ENCODE measurements around a stretch of chr17.

GRCh38 chr17:78672011-78672470, 94.8 kb upstream of the DNAH17 start:
- PRO-cap: no peak

DNA sequence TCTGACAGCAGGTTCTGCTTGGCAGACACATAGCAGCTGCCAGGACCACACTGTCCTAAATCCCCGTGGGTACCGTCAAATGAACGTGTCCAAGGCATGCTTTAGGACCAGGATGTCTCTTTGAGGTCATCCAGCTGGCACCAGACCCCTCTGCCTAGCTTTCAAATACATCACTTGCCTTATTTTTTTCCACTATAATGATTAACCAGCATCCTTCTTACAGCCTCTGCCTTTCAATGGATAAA, 64.4 kb downstream of the CYTH1 start:
- PRO-cap: no peak

DNA sequence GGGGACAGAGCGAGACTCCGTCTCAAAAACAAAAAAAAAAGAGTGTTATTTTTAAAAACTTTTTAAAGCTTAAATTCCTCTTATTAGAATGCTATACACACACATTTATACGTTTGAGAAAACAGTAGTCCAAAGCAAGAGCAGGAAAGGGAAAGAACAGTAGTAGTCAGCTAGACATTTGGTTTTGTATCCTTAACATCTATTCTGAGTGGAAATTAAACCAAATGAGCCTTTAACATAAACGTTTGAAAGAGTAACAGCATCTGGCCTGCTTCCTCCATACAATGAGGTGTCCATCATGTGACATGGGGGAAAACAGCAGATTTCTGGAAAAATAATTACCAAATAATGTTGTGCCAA, 20.4 kb downstream of the CYTH1 start:
- PRO-cap: no peak

- PRO-cap: no peak
Observed at GRCh38 chr17:78771723-78772574, 10.1 kb downstream of the CYTH1 start.

GRCh38 chr17:78782433-78782969, 428 bp upstream of the CYTH1 start:
- PRO-cap: bidirectional peak, plus-strand start at chr17:78782572, minus-strand start at chr17:78782297

DNA sequence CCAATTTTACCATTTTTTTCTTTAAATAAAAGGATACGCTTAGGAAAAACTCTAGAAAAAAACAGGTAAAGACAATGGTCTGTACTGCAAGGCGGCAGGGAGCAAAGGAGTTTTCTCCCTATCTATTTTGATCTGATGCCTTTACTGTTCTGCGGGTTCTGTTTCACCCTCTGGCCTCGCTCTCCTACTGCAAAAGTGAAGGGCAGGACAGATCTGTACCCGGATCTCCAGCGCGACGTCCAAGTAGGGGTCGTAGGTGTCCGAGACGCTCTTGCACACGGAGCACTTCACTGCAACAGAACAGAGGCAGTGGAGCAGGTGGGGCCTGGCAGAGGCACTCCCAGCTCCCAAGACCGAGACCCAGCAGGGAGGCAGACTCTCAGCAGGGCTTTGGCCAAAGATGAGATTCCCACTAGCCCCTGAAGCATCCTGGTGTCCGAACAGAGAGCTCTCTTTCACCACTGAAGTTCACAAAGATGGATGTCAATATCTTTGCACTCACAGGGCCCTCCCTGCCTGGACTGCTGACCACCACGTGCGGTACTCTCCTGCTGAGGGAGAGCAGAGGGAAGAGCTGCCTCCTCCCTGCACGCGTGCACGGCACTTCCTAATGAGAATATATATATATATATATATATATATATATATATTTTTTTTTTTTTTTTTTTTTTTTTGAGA, 19.7 kb downstream of the USP36 start:
- PRO-cap: no peak

DNA sequence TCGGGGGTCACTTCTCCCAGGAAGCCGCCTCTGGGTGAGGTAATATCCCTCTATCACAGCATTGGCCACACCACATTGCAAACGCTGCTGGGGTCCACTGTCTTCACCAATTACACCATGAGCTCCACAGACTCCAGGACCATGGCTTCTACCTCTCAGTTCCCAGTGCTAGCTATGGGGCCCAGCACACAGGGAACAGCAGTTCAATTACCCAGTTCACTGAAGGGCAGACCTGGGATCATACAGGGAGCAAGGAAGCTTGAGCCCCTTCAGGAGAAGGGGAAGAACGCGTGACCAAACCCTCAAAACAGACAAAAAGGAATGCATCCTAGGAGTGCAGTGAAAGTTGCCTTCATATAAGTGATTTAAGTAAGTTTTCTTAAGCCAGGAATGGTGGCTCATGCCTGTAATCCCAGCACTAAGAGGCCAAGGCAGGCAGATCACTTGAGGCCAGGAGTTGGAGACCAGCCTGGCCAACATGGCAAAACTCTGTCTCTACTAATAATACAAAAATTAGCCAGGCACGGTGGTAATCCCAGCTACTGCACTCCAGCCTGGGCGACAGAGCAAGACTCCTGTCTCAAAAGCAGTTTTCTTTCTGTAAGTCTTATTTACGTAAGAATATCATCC, 14.6 kb downstream of the USP36 start:
- PRO-cap: no peak

DNA sequence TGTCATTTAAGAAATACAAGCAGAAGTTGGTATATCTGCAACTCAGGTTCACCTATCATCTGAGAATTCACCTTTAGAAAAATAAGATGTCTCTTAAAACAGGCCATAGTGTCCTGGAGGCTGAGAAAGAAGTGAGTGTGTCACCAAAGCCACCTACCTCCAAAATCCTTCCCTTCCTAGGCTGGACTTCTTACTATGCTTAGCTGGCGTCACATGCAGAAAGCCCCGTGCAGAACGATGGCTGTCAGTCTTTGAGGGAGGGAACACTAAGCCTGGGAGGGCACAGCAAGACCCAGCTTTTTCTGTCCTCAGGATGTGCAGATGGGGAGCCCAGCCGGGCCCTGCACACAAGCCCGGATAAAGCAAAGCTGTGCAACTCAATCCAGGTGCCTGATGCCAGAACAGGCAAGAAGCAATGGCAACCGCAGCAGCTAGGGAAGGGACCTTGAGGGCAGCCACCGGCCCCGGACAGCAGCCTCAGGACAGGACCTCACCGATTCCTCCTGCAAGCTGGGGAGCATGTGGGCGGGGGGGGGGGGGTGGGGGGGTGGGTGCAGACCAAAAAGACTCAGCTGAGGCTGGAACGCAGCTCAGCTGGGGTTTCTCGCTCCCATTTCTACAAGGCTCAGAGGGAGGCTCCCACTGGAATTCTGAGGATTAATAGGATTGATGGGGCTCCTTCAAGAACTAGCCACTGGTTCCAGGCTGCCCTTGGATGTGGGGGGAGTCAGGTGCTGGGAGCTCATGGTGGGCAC, 14.0 kb upstream of the USP36 start:
- PRO-cap: no peak

- PRO-cap: bidirectional peak, plus-strand start at chr17:78884003, minus-strand start at chr17:78883795
Observed at GRCh38 chr17:78883602-78884249, 19.3 kb downstream of the CEP295NL start.

GRCh38 chr17:78895333-78895671, 7.7 kb downstream of the CEP295NL start:
- PRO-cap: no peak

DNA sequence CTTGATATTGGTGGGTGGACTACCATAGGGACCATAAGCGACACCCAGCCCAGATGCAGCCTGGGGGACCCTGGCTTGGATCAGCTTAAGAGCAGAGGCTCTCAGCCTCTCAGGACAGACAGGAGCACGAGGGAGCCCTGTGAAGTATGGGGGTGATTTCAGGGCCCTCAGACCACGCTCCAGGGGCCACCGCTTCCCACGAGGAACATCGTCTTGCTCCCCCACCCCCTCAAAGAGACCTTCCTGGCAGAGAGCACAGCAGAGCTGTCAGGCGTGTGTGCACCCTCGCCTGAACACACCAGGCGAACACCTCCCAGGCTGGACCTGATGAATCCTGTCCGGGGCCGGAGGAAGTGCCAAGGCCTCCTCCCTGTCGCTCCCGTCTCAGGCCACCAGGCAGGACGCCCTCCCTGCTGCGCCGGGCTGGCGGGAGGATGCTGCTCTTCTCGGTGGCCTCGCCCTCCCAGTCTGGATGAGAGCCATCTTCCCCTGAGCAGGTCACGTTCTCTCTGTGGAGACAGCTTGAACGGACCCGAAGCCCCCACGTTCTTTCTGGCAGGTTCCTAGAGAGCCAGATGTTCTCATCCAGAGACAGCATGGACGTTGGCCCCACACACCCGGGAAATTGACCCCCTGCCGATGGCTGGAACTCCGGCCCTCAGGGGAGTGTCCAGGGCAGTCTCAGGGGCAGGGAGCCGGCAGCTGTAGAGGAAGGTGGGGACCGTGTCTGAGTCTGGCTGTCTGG, 4.7 kb upstream of the TIMP2 start:
- PRO-cap: no peak

DNA sequence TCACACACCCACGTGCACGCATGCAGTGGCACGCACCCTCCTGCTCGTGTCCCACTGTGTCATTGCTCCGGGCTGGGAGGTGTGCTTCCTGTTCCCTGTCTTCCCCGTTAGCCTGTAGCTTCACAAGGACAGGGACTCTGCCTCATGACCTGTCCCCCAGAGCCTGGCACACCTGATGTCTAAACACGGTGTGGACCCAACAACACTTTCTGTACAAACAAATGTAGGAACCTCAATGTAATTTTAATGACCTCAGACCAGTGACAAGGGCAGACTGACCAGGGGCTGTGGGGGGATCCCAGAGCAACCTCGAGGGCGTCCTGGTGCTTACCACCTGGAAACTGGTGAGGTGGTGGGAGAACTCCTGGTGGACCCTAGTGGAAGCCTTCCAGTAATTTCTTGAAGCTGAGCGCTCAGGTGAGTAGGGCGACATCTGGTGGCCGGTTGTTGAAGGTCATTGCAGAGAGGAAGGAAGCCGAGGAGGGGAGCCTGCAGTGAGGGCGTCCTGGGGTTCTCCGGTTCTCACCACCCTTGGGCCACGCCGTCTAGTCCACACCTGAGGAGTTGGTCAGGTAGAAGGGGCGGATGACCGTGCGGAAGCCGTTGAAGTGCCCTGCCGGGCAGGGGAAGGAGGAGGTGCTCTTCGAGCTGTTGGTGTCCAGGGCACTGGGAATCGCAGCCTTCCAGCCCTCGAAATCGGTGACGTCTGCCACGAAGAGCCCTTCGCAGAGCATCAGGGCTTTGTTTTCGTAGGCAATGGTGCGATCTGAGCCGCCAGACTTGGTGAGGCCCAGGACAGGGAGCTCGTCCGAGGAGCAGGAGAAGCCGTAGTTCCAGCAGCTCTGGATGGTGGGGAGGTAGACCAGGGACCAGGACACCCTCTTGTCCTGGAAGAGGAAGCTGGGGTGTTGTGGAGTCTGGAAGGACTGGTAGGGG, 8.4 kb downstream of the LGALS3BP start:
- PRO-cap: no peak

DNA sequence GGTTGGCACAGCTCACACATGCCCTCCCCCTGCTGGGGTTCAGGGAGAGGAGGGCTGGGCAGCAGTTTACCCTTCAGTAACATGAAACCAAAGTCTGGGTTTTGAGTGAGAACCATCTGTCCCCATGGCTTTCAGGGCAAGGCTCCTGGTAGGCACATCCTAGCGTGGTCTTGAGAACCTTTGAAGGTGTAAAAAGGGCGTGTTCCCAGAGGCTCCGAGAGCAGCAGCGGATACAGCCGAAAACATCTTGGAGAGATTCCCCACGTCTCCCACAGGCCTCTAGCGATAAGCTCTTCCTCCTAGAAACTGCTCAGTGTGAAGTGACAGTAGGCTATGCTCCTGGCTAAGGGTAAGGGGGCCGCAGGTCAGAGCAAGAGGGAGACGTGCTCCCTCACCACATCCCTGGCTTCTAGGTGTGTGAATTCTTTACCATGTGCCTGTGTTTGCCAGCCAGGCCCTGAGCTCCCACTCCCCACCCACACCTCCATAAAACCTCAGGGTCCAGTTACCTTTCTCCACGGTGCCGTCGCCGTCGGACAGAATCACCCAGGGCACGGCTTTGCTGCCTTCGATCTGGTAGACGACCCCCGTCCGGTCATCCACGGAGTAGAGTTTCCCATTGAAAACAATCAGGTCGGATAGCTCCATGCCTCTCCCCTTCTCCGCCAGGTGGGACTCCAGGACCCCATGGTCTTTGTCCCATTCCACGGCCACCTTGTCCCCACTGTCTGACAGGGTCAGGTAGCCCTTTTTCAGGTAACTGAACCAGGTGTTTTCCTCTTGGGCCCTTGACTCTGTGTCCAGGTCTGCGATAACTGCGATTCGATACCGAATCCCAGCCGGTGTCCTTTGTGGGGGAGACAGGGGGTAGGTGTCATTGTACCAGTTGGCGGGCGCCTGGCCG, 12.8 kb downstream of the CANT1 start:
- PRO-cap: no peak

GRCh38 chr17:78998347-78999066, 11.1 kb downstream of the CANT1 start:
- PRO-cap: no peak

DNA sequence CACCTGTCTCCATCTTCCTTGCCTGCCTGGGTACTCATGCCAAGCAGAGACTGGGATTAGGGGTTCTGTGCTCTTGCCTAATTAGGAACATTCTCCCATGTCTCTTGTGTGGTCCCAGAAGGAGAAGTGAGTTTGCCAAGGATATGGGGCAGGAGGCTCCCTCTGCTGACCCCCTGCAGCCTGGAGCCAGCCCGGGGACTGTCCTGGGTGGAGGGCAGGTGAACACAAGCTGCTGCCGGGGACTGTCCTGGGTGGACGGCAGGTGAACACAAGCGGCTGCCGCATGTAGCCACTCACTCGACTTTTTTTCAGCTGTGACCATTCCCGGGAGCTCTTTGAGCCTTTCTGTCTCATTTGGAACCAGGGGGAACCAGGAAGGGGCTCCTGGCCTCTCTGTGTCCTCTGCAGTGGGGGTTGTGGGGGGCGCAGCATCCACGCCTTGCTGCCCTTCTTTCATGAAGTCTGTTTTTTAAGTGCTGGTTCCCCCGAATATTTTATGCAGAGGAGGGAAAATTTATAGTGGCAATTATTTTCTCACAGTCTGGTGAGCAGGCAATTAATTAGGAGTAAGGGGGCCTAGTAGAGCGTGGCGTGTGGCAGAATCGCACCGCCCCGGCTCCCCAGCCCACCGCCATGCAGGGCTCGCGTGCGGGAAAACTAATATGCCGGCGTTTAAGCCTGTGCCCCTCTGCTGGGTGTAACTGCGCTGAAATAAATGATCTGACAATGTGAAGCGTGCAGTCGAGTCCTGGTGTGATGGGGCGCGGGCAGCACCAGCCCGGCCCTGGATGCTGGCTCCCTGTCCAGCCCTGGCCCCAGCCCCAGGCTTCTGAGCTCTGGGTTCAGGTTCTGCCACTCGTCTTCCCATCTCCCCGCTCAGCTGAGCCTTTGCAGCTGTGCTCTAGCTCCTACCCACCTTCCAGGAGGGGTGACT, 13.5 kb downstream of the ENGASE start:
- PRO-cap: no peak

DNA sequence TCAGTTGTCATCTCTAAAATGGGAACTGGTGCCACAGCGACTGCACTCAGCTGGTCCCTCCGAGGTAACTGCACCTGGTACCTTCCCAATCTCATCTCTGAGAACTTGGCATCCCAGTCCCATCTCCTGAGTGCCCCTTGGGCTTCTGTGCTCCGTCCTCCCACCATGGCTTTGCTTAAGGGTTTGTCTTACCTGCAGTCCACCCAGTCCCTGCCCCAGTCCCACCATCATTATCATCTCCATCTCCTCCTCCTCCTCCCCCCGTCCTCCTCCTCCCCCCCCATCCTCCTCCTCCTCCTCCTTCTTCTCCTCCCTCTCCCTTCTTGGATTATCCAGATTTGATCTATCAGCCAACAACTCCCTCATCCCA, 30.9 kb downstream of the RBFOX3 start:
- PRO-cap: no peak

- PRO-cap: unidirectional peak, plus-strand start at chr17:79793471
Observed at GRCh38 chr17:79793034-79794182, 3.5 kb downstream of the CBX8 start.

GRCh38 chr17:79800806-79801773, 4.2 kb upstream of the CBX8 start:
- PRO-cap: no peak

DNA sequence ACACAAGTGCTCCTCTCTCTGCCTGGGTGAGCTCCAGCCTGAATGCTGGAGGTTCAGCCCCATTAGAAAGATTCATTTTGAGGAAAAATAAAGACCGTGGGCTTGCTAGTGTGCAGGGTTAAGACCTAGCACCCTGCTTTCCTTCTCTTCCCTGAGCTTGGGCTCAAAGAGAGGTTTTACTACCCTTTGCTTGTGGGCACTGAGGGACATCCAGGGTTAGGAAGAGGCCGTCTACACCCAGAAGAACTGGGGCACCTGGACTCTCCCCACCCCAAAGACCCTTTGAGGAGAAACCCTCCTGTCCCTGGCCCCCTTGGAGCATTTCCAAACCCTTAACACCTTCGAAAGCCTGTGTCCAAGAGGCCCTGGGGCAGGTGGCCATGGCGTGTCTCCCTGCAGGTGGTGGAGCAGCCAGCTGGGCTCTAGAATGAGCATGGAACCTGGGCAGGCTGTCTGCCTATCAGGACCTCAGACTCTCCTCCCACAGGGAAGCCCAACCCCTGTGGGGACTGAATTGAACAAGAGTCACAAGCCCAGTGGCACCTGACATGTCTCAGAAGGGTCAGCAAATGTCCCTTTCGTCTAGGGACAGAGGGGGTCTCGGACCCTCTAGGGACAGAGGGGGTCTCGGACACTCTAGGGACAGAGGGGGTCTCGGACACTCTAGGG, 8.6 kb downstream of the CBX4 start:
- PRO-cap: no peak

DNA sequence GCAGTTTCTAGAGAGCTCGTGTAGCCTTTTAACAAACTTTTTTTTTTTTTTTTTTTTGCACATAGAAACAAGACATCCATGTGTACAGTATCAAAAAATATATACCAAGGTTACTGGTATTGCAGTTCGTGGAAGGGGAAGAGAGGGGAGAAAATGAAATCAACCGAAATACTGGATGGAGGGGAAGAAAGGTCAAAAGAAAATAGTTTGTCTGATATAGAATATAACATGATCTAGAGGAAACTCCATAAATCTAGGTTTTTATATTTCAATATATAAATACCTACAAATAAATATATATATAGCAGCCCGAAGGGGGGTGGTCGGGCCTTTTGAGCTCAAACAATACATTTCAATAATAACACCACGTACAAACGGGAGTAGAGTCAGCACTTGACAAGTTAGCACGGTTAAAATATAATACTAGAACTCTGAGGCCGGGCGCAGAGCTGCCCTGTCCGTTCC, 6.0 kb downstream of the CBX4 start:
- PRO-cap: no peak

Measured in osteocyte (in vitro differentiated cells).